Measurements from ENCODE around the genes ZNF526, ERF, MEGF8, PHLDB3 and ZNF428.

DNA sequence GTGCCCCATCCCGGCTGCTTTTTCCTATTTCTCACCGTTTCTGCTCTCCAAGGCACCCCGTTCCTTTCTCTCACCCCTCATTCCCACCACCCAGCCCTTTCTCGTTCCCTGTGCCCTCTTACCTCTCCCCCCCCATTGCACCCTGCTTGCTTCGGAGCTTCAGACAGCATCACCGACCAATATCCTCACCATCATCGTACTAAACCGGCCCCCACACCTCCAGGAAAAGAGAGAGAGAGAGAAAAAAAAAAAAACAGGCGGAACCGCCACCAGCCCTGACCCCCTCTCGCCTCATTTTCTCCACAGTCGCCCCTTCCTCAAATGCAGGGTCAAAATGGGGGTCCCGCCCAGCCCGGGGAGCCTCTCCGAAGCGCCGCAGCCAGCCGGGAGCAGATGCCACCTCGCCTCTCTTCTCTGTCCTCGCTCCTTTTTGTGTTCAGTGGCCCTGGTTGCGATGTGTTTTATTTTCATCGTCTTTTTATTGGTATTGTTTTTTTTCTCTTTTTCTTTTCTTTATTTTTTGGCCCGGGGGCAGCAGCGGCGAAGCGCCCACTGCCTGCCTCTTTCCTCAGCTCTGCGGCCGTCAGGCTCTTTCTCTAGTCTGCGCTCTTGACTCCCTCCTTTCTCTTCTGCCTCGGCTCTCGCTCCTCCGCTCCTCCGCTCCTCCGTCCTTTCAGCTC, 41.5 kb downstream of the DEDD2 start:
- RRBS, result no CpG with 5 or more reads among the region's 34 CpGs

DNA sequence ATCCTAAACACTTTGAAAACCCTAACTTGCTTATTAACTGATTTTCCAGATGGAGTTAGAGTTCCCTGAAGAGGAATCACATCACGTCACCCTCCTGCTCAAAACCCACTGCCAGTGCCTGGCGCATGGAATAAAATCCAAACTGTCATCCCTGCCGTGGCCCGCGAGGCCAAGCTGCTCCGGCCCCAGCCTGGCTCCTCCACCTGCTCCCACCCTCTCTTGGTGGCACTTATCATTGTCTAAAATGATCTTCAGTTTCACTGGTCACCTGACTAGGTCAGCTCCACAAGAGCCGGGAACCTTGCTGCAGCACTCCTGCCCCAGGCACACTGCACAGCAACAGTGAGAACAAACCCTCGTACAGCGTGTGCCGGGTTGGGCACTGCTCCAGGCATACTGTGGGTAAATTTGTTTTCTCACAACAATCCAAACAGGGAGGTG, 9.0 kb downstream of the DEDD2 start:
- RRBS, result 93% methylated on average over 4 of the region's 10 CpGs

- RRBS, result no CpG with 5 or more reads among the region's 1 CpG
Observed at GRCh38 chr19:42212917-42213285, 4.6 kb downstream of the DEDD2 start.

- RRBS, result no CpG with 5 or more reads among the region's 55 CpGs
Observed at GRCh38 chr19:42219643-42220695, at the start of gene ZNF526. ZNF526 (plus strand) TSS chr19:42220312.

DNA sequence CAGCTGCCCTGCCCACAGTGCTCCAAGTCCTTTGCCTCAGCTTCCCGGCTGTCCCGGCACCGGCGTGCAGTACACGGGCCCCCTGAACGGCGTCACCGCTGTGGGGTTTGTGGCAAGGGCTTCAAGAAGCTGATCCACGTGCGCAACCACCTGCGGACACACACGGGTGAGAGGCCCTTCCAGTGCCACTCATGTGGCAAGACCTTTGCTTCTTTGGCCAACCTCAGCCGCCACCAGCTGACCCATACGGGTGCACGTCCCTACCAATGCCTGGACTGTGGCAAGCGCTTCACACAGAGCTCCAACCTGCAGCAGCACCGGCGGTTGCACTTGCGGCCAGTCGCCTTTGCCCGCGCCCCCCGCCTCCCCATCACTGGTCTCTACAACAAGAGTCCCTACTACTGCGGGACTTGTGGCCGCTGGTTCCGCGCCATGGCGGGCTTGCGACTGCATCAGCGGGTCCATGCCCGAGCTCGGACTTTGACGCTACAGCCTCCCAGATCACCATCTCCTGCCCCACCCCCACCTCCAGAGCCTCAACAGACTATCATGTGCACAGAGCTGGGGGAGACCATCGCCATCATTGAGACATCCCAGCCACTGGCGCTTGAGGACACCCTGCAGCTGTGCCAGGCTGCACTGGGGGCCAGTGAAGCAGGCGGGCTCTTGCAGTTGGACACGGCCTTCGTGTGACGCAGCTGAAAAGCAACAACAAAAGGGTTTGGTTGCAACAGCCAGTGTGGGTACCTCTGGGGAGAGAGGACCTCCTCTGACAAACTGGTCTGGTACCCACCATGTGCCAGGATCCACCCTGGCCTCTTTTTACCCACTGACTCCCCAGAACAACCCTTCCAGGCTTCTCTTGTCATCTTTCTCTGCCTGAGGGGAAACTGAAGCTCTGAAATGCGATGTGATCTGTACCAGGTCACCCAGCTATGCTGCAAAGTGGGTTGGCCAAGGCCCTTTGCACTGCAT, 5.9 kb downstream of the ZNF526 start:
- RRBS, result no CpG with 5 or more reads among the region's 40 CpGs

DNA sequence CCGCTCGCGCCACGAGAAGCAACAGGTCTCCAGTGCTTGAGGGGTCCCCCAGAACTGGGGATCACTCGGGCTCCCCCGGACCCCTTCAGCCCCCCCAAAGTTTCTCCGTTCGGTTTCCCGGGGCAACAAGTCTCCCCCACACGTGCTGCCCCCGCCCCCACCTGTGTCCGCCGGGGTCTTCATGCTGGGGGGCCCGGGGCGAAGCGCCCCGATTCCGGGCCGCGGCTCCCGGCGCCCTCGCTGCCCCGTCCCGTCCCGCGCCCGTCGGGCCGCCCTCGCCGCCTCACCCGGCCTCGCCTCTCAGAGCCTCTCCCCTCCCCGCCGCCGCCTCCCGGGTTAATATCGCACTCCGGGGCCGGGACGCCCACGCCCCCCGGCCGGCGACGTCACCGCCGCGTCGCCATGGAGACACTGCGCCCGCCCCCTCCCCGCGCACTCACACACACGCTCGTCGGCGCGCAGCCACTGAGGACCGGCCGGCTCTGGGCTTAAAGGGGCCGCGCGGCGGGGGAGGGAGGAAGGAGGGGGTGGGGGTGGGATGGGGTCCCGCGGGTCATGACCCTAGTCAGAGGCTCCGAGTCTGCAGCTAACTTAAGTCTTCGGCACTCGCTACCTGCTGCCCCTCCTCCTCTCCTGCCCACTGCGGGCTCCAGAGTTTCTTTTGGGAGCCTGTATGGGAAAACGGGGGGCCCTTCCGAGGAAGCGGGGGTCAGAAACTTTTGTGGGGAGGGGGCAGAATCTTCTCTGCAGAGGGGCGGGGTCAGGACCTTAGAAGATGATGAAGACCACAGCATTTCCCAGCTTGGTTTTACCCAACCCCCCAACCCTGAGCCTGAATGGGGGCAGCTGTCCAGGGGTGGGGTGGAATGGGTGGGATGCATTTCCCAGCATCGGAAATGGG, at the start of gene ERF:
ERF (minus strand) TSS at position 312 of the 901 bp plus-strand sequence.
- RRBS, result 1% methylated on average over 33 of the region's 77 CpGs

- RRBS, result no CpG with 5 or more reads among the region's 5 CpGs
Observed at GRCh38 chr19:42275186-42275541, 6.1 kb downstream of the CIC start.

GRCh38 chr19:42285125-42285436, 16.0 kb downstream of the CIC start:
- RRBS, result no CpG with 5 or more reads among the region's 4 CpGs

DNA sequence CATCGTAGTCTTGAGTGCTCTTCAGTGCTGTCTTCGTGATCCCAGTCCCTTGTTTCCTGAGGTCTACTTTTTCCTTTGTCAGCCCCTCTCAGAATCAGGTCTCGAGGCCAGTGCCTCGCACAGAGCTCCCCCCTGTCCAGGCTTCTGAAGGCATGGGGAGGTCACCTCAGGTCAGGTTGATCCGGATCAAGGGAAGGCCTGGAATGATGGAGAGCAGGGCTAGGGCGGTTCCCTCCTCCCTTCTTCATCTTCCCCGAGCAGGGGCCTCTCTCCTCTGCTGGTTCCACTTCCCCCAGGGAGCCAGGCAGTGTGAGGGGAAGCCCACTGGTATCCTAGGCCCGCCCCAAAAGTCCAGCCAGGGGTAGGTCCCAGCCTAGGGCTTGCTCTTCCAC, 16.4 kb downstream of the CIC start:
- RRBS, result no CpG with 5 or more reads among the region's 8 CpGs

GRCh38 chr19:42291912-42292496, 9.9 kb upstream of the PRR19 start:
- RRBS, result no CpG with 5 or more reads among the region's 19 CpGs

DNA sequence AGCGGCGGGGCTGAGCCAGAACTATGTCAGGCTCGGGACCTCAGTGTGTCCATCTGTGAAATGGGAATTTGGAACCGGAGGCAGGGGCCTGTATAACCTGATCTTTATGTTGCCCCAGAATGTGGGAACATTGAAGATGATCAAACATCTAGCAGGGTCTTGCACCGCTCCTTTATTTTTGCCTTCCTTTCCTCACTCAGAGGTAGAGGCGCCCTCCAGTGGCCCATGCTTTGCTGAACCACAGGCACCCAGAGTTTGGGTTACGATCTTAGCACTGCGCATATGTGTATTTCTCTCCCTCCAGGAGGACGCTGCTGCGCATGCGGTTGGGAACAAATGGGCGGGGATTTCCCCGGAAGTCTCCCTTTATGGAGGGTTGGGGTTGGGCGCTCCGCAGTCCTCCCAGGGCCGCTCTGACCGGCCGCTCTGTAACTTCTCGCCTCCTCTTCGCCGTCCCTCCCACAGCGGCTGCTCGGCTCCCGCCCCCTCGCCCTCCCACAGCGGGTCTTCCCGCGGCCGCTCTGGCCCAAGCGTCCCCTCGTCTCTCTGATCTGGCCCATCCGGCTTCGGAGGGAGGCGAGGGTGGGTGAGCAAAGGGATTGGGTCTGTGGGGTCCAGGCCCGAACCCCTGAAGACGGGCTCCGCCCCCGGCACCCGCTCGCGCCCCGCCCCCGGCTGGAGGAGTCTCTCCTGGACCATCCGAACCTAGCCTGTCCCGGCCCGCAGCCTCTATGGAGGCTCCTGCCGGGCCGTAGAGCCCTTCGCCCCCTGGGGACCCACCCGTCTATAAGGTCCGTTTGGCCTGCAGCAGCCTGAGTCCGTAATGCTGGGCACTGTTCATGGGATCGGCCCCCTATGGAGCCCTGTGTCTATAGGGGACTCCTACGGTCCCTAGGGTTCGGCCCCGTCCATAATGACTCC, at the start of gene MEGF8:
MEGF8 (plus strand) TSS at position 541 of the 921 bp plus-strand sequence.
- RRBS, result 1% methylated on average over 13 of the region's 56 CpGs

DNA sequence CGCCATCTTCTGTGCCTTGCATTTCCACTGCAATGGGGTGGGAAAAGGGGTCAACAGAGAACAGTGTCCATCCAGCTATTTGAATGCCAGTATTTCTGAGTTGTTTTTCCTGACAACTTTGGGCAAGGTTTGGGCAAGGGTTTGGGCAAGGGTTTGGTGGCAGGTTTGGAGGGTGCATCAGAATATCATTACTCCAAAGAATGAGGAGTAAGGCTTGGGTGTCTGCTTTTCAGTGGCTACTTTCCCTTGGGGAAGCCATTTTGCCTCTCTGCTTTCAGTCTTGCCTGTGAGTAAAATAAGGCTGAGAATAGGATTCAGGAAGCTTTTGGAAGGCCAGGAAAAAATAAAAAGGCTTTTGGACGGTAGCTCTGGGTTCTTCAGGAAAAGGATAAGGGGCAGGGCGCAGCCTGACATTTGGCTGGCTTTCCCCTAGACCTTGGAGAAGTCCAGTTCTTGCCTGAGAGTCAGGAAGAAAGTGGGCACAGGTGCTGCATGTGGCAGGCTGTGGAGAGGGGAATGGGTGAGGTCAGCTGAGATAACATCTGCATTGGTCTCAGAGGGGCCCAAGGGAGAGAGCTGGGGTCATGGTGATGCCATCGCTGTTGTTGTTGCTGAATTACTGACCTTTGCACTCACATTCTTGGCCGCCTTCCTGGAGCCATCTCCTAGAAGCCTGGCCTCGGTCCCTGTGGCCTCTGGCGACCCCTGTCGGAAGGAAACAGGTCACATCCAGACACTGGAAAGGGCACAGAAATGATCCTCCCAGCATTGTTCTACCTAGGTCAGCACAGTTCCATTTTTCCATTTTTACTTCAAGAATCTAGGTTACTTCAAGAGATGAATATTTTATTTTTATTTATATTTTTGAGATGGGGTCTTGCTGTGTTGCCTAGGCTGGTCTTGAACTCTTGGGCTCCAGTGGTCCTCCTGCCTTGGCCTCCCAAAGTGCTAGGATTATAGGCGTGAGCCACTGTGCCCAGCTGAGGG, 6.3 kb upstream of the LIPE start:
- RRBS, result no CpG with 5 or more reads among the region's 9 CpGs

DNA sequence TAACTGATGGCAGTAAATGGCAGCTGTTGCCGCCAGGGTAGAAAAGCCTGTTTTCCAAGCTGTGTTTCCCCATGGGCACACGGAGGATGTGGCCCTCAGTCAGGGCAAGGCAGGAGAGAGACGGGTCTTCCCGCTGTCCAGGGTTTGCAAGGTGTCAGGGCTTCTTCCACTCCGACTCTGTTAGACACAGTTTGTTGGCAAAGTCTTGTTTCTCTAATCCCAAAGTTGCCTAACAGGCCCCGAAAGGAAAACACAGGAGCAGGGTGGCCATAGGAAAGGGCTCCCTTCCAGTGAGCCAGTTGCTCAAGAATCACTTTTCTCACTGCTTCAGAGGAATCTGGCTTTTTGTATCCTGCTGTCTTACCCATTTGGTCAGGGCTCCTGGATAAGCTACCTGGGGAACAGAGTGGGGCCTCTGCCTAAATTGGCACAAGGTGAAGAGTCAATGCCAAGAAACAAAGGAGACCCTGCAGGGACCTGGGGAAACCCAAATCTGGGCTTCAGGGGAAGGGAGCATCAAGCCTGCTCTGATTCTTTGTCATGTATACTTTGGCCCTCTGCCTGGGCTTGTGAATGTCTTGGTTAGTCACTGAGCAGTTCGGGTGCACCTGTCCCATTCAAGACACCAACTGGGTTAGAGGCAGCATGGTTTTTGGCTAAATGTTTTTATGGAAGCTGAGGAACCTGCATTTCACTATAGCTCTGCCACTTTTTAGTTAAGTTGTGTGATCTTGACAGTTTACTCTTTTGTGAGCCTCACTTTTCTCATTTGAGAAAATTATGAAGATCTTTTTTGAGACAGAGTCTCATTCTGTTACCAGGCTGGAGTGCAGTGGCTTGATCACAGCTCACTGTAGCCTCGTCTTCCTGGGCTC, 29.1 kb upstream of the CXCL17 start:
- RRBS, result no CpG with 5 or more reads among the region's 8 CpGs

DNA sequence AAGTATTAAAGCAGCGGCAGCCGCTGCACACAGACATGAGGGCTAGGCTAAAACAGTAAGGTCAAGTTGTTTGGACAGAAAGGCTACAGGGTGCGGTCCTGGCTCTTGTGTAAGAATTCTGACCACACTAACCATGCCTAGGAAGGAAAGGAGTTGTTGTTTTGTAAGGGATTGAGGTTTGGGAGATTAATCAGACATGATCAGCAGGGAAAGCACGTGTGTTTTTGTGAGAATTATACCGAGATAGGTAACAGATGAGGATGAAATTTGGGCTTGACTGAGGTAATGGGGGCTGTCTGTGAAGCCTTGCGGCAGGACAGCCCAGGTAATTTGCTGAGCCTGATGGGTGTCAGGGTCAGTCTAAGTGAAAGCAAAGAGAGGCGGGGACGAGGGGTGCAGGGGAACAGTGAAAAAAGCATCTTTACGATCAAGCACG, 27.9 kb upstream of the CD177 start:
- RRBS, result no CpG with 5 or more reads among the region's 10 CpGs

DNA sequence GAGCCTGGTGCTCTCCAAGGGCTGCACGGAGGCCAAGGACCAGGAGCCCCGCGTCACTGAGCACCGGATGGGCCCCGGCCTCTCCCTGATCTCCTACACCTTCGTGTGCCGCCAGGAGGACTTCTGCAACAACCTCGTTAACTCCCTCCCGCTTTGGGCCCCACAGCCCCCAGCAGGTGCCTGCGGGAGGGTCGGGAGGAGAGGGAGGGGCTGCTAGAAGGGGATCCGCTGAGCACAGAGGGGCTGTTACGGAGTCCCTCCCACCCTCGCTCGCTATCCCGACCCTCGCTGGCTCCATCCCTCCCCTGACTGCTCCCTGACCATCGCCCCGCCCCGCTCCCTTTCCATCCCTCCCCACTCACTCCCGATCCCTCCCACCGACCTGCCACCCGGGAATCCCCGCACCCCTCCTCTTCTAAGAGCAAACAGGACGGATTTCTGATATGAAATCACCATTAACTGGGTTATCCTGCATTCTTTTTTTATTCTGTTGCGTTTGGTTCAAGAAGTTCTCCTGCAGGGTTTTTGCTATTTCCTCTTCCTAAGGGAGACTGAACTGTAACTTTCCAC, 816 bp downstream of the CD177 start:
- RRBS, result no CpG with 5 or more reads among the region's 26 CpGs

GRCh38 chr19:43503760-43504035, 848 bp downstream of the PHLDB3 start:
- RRBS, result 3% methylated on average over 2 of the region's 19 CpGs

DNA sequence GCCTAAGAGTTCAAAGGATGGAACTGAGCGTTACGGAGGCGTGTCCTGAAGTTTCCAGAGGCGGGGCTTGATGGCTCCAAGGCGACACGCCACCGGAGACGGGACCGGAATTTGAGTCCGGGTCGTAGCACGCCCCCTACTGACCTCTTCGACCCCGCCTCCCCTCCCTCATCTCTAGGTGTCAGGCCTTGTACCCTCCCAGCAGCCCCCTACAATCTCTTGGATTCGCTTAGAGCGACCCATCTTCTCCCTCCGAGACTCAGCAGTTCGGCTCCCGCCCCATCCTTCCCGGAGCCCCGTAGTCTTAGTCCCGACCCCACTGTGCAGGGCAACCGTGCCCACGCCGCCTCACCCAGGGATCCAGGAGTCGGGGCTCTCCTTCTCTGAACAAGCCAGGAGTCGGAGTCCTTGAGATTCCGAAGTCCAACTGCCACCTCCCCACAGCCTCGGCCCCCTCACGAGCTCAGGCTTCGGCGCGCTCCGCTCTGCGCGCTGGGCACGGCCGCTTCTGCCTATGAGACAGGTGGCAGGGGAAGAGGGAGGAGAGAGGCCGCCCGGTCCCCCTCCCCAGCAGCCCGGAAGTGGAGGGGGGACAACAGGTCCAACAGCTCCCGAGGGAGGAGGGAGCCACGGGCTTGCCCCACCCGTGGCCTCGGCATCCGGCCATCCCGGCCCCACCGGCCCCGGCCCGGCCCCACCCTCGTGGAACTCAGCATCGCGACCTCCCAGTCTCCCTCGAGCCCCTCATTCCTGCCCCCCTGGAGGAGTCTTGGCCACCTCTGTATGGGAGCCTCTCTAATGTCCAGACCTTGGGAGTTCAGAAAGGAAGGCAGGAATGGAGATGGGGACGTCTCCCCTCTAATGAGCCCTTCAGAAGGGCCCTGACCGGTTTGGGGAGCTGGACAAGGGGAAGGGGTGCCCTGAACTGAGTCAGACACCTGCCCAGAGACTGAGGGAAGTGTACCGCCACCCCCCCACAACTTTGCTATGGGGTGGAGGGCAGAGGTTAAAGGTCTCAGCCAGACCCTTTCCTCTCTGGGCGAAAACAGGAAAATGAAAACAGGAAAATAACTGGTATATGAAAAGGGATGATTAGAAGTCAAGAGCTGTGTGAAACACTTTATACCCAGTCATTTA, at the start of gene PHLDB3:
PHLDB3 (minus strand) TSS at position 510 of the 1,137 bp plus-strand sequence.
- RRBS, result 5% methylated on average over 5 of the region's 58 CpGs

DNA sequence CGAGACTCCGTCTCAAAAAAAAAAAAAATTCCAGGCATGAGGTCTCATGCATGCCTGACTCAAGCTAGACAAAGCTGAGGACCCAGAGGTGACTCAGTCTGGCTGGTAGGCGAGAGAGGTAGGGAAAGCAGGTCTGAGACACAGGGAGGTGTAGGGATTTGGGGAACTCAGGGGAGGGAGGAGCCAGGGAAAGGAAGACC, 2.6 kb upstream of the ETHE1 start:
- RRBS, result no CpG with 5 or more reads among the region's 3 CpGs

GRCh38 chr19:43594599-43595640, 1.0 kb downstream of the IRGQ start:
- RRBS, result 2% methylated on average over 33 of the region's 68 CpGs

DNA sequence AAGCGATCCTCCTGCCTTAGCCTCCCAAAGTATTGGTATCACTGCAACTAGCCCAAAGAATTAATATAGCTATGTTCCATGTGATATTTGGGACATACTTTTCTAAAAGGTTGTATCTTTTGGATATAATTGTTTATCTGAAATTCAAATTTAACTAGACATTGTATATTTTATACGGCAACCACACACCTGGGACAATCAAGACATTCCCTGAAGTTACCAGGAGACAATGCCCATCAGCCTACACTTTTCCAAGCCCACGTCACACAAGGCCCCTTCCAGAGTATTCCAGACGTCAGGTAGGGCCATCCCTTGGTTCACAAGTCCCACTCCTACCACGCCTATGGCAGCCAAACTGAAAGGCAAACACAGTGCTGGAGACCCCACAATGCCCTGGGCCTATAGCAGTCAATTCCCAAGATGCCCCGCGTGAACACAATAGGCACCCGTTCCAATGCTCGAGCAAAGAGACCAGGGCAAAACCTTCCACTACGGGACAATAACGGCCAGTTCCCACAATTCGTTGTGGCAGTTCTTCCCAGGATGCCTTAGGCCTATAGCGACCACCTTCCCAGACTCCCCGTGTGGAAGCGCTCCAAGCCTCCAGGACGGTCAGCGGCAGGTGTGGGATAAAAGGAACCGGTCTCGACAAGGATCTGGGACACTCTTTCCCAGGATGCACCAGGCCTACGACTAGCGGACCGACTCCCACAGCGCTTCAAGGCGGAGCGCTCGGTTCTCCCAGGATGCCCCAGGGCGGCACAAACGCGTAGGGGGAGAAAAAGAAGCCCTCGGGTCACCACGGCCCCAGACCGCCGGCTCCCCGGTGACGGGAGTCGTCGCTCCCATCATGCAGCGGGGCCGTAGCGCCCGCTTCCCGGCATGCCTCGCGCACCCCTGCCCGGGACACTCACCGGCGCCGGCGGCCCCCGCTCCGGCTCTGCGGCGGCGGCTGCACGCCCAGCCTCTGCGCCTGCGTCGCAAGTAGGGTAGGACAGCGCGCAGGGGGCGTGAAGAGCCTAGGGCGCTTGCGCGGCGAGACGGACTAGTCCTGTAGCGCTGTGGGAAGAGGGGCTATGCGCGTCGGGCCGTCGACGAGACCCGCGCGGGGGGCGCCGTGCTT, at the start of gene ZNF428:
ZNF428 (minus strand) TSS at position 986 of the 1,123 bp plus-strand sequence.
- RRBS, result under 1% methylated on average over 9 of the region's 78 CpGs